ENCODE results near the genes MMP28, CCL18, DHRS11 and LHX1.

DNA sequence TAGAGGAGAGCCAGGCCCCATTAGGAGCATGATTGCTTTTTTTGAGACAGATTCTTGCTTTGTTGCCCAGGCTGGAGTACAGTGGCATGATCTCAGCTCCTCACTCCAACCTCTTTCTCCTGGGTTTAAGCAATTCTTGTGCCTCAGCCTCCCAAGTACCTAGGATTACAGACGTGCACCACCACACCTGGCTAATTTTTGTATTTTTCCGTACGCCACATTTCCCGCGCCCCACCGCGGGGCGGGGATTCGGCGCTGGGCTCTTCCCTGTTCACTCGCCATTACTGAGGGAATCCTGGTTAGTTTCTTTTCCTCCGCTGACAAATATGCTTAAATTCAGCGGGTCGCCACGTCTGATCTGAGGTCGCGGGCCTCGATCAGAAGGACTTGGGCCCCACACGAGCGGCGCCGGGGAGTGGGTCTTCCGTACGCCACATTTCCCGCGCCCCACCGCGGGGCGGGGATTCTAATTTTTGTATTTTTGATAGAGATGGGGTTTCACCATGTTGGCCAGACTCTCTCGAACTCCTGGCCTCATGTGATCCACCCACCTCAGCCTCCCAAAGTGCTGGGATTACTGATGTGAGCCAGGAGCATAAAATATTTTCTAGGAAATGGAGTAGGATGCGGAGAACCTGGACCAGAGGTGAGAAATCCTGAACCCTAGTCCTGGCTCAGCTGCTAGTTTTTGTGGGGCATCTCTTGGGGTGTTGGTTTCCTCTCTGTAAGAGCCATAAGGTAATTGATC lies 3.4 kb downstream of the UNC45B start:
- PRO-cap: unidirectional peak, minus-strand start at position 281 of the sequence; unidirectional peak, minus-strand start at position 370 of the sequence

DNA sequence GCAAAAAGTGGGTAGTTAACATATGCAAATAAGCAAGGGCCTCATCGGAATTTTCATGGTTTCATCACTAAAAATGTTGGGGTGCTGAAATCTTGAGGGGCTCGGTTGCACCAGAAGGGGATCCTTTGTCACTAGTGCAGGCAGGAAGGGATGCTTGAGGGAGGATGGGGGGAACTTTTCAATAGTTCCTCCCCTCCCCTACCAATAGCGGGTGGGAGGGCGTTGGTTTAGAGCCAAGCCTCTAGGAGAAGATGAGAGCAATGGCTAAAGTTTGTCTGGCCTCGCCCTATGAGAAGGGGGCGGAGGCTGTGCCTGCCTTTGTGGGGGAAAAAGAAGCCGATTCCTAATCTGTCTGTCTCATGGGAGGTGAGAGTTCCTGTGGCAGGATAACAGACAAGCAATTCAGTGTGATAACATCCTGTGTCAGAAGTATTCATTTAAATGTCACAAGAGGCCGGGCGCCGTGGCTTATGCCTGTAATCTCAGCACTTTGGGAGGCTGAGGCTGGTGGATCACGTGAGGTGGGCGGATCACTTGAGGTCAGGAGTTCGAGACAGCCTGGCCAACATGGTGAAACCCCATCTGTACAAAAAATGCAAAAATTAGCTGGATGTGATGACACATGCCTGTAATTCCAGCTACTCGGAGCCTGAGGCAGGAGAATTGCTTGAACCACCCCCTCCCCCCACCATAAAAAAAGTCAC lies 1.5 kb downstream of the SLFN5 start:
- PRO-cap: no peak

GRCh38 chr17:35346257-35346792 lies 27.1 kb downstream of the SLFN11 start:
- PRO-cap: bidirectional peak, plus-strand start at chr17:35346639, minus-strand start at chr17:35346479

- PRO-cap: no peak
These were observed 798 bp upstream of the PEX12 start for GRCh38 chr17:35579135-35579602.

- PRO-cap: no peak
These were observed 10.6 kb downstream of the MMP28 start for GRCh38 chr17:35784767-35785389.

- PRO-cap: bidirectional peak, plus-strand start at chr17:35795715, minus-strand start at chr17:35795633
These were observed at the start of gene MMP28 for GRCh38 chr17:35794912-35796078. TSS of gene MMP28 (minus strand) at chr17:35795641.

DNA sequence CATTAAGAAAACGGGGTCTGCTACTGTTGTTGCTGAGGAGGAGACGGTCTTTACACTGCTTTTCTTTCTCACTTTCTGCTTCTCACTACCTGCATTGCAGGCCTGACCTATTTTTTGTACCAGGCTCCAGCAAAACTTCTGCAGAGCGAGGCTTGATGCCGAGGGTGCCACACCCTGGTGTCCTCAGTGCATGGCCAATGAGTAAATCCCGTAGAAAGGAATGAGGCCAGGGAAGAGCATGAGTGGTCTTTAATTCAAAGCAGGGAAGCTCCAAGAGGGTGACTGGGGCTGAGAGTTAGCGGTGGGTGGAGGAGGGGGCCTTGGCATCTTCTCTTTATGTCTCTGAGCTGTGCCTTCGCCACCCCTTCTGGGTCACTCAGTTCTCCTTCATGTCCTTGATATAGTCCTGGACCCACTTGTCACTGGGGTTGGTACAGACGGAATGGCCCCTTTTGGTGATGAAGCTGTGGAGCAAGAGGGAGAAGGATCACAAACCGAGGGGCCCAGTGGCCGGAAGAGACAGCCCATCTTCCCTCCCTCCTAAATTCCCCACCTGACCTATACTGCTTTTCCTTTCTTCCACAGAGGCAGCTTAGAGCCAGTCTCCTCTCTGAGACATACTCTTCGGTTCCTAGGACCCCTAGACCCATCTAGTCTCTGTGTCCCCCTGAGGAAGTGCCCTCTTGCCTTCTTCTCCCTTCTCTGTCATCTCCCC lies 2.3 kb upstream of the CCL16 start:
- PRO-cap: no peak

DNA sequence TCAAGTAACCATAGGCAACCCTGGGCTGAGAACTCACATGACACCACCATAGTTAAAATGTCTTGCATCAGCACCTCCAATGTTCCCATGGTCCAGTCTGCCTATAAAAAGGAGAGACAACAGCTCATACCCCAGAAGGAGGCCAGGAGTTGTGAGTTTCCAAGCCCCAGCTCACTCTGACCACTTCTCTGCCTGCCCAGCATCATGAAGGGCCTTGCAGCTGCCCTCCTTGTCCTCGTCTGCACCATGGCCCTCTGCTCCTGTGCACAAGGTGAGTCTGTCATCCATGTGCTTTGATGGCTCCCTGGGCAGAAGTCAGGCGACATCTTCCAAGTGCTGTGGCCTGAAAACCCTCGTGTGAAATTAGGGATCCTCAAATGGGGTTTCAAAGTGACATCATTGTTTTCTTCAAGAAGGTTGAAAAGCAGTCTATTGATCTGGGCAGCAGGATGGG lies at the start of gene CCL18:
CCL18 (plus strand) TSS at position 134 of the 454 bp plus-strand sequence.
- PRO-cap: no peak

- PRO-cap: no peak
These were observed 20.2 kb downstream of the MYO19 start for GRCh38 chr17:36514240-36515052.

GRCh38 chr17:36527108-36527953 lies 7.3 kb downstream of the MYO19 start:
- PRO-cap: no peak

- PRO-cap: no peak
These were observed 6.0 kb downstream of the GGNBP2 start for GRCh38 chr17:36550504-36551307.

GRCh38 chr17:36577728-36578260 lies 13.9 kb upstream of the DHRS11 start:
- PRO-cap: no peak

DNA sequence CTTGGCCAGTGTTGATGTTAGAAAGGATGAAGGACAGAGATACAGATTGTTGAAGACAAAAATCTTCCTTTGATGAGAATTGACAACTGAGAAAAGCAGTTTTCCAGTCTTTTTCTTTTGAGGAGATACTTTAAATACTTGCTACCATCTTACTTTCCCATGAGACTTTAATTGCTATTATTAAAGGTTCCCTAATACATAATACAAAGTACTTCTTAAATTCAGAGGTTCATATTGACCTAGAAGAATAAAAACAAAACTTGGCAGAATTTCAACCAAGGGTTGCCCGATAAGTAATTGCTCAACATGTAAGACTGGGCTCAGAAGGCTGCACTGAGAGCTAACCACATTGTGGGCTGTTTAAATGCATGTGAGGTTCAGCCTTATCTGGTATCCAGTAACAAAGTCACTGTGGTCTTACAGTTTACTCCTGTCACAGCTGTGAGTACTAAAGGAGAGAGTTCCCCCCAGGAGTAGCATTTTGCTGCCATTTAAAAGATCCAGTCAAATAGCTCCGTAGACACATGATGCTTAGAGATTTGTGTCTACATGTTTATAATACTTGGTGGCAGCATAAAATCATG lies 1.7 kb upstream of the DHRS11 start:
- PRO-cap: no peak

GRCh38 chr17:36591277-36592356 lies at the start of gene DHRS11:
TSS of gene DHRS11 (plus strand) at chr17:36591879.
- PRO-cap: bidirectional peak, plus-strand start at chr17:36591879, minus-strand start at chr17:36591730

- PRO-cap: no peak
These were observed 1.1 kb upstream of the MRM1 start for GRCh38 chr17:36600017-36600935.

DNA sequence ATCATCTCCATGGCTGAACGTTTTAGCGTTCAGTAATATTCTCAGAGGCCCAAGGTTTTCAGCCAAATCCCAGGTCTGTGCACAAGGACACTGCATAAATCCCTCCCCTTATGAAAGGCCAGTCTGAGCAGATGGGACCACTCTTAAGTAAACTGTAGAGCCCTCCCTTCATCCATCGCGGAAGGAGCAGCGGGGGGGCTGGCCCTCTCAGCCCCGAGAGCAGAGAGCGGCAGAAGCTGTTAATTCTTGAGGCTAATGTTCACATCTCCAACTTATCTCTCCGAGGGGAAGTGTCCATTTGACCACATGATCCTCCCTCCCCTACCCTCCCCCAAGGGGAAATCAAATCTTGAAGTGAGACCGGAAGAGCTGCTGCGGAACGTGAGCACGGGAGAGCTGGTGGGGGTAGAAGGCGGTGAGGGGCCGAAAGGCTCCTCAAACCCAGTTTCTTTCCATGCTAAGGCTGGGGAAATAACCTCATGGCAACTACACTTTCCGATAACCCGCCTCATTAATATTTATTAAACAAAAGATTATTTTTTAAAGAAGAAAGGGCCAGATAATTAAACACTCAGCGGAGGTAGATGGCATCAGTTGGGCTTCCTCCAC lies 9.2 kb upstream of the LHX1 start:
- PRO-cap: no peak

GRCh38 chr17:36933614-36934771 lies 3.3 kb upstream of the LHX1 start:
- PRO-cap: no peak

- PRO-cap: no peak
These were observed at the start of gene LHX1 for GRCh38 chr17:36937465-36937960. TSS of gene LHX1 (plus strand) at chr17:36937475.

DNA sequence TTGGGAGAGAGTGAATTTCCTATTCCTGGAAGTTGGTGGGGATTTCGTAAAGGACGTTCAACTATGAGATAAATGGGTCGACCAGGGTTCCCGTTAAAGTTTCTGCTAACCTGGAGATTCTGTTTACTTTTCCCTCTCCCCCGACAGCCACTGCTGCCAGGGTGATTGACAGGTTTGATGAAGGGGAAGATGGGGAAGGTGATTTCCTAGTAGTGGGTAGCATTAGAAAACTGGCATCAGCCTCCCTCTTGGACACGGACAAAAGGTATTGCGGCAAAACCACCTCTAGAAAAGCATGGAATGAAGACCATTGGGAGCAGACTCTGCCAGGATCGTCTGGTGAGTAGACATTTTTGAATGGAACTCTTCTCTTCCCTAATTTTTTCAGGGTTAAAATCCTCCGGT lies 1.3 kb downstream of the AATF start:
- PRO-cap: no peak

DNA sequence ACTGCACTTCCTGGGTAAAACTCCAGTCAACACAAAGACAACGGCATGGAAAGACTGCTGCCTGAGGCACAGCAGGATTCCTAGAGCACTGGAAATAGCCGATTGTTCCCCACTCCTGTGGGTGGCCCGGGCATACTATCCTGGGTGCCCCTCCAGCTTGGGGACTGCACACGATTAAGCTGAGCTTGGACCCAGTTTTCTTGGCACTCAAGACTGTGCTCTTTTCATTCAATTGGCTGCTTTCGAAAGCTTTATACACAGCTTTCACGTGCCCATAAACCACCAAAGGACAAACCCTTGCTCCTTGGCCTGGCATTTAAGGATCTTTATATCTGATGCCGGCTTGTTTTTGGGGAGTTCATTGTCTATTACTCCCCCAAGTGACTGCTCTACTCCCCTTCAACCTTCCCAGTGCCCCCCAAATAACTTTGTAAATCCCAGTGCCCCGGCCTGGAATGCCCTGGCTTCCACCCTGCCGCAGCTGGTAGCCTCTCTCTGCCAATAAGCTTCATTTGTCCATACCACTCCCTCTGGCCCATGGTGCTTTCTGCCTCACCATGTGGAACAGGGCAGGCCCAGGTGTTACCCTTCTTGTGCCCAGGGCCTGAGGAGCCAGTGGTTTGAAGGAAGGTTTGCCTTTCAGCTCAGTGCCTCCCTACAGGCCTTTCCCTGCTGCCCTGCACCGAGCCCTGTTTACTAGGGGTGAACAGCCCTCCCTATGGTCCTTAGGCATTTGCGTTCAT lies 134.1 kb downstream of the AATF start:
- PRO-cap: no peak